Metastatic Liver Carcinoma in the Lung (tissue), 2 donors: ENCODE data around the genes PRRC2A, HSPA1A, SLC44A4 and EHMT2.

- PRO-cap, 2 experiments = no peak in any of the 2 experiments
These were observed 2.8 kb downstream of the DDX39B start for GRCh38 chr6:31539071-31539349.

DNA sequence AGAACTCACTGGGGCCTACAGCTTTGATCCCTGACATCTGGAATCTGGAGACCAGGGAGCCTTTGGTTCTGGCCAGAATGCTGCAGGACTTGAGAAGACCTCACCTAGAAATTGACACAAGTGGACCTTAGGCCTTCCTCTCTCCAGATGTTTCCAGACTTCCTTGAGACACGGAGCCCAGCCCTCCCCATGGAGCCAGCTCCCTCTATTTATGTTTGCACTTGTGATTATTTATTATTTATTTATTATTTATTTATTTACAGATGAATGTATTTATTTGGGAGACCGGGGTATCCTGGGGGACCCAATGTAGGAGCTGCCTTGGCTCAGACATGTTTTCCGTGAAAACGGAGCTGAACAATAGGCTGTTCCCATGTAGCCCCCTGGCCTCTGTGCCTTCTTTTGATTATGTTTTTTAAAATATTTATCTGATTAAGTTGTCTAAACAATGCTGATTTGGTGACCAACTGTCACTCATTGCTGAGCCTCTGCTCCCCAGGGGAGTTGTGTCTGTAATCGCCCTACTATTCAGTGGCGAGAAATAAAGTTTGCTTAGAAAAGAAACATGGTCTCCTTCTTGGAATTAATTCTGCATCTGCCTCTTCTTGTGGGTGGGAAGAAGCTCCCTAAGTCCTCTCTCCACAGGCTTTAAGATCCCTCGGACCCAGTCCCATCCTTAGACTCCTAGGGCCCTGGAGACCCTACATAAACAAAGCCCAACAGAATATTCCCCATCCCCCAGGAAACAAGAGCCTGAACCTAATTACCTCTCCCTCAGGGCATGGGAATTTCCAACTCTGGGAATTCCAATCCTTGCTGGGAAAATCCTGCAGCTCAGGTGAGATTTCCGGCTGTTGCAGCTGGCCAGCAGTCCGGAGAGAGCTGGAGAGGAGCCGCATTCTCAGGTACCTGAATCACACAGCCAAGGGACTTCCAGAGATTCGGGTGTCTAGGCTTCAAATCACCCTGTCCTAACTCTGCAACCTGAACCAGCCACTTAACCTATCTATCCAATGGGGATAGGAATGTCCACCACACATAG lies 2.7 kb downstream of the TNF start:
- PRO-cap, 2 experiments = peak in 1 of 2 experiments; most common plus-strand start position 870 of the sequence (in 1)

DNA sequence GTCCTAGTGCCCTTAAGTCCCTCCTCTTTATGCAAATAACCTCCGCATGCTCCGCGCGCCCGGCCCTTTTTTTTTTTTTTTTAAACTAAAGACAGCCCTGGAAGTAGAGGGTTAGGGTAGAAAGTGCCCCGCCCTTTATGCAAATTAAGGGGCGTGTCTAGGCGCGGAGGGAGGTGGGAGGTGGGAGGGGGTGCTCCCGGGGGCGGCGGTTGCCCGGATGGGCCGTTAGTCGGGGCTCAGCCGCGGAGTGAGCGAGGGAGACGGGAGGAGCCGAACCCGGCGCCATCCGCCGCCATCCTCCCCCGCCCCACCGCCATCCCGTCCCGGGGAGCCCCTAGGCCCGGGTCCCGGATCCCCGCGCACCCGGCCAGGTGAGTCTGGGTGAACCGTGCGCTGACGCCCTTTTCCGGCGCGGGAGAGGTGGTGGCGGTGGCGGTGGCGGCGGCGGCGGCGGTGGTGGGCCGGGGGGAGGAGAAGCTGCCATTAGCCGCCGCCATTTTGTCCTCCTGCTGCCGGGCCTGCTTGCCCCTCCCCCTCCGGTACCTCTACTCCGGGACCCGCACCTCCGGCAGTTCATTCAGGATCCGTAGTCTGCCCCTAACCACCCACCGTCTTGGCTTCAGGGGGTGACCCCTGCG lies at the start of gene PRRC2A:
Gene PRRC2A (plus strand): TSS at position 228 of the 638 bp plus-strand sequence.
- PRO-cap, 2 experiments = peak in 2 of 2 experiments; most common plus-strand start position 239 of the sequence (in 2); most common minus-strand start position 511 of the sequence (in 2)

DNA sequence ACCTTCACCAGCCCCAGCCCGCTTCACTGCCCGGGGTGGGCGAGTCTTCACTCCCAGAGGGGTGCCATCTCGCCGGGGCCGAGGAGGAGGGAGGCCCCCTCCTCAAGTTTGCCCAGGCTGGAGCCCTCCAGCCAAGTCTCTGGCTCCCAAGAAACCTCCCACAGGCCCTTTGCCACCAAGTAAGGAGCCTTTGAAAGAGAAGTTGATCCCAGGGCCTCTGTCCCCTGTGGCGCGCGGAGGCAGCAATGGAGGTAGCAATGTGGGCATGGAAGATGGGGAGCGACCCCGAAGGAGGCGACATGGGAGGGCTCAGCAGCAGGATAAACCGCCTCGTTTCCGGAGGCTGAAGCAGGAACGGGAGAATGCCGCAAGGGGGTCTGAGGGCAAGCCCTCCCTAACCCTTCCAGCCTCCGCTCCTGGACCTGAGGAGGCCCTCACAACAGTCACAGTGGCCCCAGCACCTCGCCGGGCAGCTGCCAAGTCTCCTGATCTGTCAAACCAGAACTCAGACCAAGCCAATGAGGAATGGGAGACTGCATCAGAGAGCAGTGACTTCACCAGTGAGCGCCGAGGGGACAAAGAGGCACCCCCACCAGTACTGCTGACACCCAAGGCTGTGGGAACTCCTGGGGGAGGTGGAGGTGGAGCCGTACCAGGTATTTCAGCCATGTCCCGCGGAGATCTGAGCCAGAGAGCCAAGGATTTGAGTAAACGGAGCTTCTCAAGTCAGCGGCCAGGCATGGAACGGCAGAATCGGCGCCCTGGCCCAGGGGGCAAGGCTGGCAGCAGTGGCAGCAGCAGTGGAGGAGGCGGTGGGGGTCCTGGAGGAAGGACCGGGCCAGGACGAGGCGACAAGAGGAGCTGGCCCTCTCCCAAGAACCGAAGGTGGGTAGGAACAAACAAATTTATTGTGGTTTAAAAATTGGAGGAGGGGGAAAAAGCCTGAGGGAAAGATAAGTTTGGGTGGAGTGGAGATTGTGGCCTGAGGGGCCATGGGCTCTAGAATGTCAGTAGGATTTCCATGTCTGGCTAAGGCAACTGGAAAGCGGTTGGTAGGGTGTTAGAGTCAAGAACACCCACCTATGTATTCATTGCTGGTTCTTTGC lies 11.9 kb downstream of the PRRC2A start:
- PRO-cap, 2 experiments = no peak in any of the 2 experiments

- PRO-cap, 2 experiments = no peak in any of the 2 experiments
These were observed 12.7 kb downstream of the PRRC2A start for GRCh38 chr6:31633214-31633572.

DNA sequence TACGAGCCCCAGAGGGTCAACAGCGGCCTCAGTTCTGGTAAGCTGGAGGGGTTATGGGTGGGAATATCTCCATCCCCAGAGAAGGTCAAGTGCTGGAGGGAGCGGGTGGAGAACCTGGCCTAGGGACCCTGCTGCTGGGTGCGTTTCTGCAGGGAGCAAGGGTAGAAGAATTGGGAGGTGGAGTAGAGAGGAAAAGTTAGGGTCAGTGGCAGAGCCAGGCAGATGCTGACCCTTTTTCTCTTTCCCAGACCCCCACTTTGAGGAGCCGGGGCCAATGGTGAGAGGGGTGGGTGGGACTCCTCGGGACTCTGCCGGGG lies 13.1 kb downstream of the PRRC2A start:
- PRO-cap, 2 experiments = no peak in any of the 2 experiments

DNA sequence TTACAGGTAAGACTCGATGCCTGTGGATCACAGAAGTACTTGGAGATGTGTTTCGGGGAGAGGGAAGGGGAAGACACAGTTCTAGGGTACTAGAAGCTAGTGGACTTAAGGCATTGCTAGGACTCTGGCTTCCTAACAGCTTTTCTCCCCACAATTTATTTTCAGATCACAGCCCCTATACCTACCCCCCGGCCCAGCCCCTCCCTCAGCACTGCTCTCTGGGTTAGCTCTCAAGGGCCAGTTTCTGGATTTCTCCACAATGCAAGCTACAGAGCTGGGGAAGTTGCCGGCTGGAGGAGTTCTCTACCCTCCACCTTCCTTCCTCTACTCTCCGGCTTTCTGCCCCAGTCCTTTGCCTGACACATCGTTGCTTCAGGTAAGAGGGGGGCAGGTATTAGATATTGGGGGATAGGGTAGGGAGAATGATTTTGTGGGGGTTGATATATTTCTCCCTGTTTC lies 15.6 kb downstream of the PRRC2A start:
- PRO-cap, 2 experiments = no peak in any of the 2 experiments

- PRO-cap, 2 experiments = no peak in any of the 2 experiments
These were observed 850 bp upstream of the BAG6 start for GRCh38 chr6:31653240-31653782.

DNA sequence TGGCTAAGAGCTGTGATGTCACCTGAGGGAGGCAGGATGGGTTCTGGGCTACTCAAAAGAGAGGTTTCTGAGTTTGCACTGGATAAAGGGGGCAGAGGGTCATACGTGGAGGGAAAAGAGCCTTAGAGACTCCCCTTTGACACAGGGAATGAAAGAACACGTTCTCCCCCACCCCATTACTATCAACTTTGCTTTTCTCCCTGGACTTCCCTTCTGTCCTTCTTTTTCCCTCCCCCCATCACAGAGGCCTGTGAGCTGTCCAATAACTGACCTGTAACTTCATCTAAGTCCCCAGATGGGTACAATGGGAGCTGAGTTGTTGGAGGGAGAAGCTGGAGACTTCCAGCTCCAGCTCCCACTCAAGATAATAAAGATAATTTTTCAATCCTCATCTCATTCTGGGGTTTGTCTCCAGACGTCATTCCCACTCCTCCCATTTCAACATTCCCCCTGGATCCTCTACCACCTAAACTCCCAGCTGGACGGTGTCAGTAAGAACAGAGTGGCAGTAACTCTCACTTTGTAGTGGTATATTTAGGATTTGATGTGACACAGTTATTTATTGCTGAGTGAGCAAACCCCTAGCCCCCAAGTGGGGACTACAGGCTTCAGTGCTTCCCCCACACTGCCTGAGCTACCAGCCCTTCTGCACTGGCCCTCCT lies 2.3 kb downstream of the APOM start:
- PRO-cap, 2 experiments = no peak in any of the 2 experiments

DNA sequence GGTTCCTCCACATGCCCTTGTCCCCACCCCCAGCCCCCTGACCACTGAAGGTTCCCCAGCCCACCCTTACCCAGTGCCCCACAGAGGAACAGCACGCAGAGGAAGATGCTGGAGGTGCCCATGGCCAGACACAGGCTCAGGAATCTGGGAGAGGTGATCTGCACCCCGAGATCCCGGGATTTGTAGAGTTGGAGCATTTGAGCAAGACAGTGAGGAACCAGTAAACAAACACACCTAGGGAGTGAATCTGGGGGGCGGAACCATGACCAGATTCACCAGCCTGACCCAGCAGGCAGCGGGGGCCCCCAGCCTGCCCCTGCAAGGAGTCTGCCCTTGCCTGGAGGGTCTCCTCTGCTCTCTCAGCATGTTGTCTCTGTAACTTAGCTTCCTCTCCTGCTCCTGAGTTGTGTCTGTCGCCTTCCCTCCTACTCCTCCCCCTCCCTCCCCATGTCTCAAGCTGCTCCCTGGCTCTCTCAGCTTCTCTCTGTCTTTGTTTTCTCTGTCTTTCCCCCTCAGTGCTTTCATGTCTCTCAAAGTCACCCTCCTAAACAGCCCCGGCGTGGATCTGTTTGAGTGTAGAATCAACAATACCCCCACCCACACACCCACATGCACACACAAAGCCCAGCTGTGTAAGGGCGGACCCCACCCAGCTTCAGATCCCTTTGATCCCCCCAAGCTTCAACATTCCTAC lies 1.3 kb upstream of the LY6G6D start:
- PRO-cap, 2 experiments = no peak in any of the 2 experiments

GRCh38 chr6:31726469-31727117 lies 2.5 kb downstream of the DDAH2 start:
- PRO-cap, 2 experiments = no peak in any of the 2 experiments

DNA sequence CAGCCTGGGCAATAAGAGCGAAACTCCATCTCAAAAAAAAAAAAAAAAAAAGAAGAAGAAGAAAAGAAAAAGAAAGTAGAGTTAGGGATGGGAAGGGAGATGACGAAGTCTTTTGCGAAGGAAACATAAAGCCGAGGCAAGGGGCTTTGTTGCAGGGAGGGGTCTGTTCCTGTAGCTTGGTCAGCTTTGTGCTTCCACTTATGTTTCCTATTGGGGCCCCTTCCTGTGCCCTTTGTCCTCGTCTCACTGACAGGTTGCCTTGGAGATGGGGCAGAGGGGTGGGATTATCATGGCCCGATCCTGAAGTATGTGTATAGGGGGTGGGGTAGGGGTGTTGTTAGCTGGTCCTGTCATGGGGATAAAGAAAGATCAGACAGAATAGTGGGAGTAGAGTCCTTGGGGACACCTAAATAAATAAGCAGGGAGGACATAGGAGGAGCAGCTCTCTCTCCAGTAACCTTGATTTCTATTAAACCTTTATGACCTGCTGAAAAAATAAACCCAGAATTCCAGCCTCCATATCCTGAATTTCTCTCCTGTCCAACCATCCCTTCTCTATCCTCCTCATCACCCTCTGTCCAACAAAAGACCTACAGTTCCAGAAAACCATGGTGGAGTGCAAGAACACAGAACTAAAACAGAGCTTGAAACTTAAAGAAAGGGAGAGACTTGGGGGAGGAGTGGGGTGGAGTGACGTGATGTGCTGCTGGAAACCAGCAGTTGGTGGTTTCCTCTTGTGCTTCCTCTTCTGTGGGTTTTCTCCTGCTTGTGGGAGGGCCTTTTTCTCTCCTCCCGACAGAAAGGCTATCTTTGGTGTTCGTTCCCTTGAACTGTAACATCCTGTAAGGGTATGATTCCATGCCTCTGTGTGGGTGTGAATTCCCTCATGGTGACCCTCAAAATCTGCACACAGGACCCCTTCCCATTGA lies 1.3 kb upstream of the CLIC1 start:
- PRO-cap, 2 experiments = peak in 2 of 2 experiments; most common plus-strand start position 747 of the sequence (in 2); most common minus-strand start position 639 of the sequence (in 2)

DNA sequence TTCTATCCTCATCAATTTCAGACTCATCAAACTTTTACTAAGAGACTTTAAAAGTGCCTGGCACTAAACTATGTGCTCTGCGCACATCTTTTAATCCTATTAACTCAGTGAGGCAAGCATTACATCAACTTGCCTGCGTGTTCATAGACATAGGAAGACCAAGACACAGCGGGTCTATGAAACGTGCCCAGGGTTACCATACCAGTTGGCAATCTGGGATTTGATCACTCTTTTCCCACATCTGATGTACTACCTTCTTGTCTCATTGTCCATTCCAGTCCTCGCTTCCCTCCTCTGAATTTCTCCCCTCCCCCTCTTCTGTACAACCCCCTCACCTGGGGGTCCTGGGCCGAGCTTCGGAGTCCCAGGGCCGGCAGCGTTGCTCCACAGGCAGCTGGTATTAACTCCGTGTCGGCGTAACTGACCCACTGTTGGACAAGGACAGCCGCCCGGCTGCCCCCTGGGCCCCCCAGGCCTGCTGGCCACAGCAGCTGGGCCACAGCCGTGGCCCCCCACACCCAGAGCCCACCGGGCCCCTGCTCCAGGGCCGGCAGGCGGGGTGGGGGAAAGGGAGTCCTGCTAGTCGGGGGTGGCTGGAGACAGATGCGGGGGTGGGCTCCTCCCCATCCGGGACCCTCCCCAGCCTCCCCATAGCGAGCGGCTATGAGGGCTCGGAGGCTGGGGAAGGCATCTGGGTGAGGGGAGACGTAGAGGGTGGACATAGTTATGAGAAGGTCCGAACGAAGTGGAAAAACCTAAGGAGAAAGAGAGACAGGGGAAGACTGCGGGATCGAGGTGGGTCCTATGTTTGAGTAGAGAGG lies 846 bp downstream of the VARS1 start:
- PRO-cap, 2 experiments = peak in 2 of 2 experiments; most common plus-strand start position 690 of the sequence (in 2); most common minus-strand start position 416 of the sequence (in 1)

DNA sequence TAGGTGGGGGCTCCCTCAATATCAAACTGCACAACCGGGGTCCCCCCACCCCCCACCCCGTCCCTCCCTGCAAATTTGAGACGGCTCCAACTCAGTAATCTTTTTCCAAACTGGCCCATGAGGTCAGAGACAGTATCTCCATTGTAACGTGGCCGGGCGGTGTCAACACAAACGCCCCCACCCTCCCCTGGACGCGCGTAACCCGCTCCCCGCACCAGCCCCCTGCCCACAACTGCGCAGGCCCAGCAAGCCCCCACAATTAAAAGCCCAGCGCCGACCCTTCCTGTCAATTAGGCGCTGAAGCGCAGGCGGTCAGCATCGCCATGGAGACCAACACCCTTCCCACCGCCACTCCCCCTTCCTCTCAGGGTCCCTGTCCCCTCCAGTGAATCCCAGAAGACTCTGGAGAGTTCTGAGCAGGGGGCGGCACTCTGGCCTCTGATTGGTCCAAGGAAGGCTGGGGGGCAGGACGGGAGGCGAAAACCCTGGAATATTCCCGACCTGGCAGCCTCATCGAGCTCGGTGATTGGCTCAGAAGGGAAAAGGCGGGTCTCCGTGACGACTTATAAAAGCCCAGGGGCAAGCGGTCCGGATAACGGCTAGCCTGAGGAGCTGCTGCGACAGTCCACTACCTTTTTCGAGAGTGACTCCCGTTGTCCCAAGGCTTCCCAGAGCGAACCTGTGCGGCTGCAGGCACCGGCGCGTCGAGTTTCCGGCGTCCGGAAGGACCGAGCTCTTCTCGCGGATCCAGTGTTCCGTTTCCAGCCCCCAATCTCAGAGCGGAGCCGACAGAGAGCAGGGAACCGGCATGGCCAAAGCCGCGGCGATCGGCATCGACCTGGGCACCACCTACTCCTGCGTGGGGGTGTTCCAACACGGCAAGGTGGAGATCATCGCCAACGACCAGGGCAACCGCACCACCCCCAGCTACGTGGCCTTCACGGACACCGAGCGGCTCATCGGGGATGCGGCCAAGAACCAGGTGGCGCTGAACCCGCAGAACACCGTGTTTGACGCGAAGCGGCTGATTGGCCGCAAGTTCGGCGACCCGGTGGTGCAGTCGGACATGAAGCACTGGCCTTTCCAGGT lies at the start of gene HSPA1A:
Gene HSPA1A (plus strand): TSS at position 595 of the 1,089 bp plus-strand sequence.
- PRO-cap, 2 experiments = peak in 2 of 2 experiments; most common plus-strand start position 595 of the sequence (in 2); most common minus-strand start position 404 of the sequence (in 2)

DNA sequence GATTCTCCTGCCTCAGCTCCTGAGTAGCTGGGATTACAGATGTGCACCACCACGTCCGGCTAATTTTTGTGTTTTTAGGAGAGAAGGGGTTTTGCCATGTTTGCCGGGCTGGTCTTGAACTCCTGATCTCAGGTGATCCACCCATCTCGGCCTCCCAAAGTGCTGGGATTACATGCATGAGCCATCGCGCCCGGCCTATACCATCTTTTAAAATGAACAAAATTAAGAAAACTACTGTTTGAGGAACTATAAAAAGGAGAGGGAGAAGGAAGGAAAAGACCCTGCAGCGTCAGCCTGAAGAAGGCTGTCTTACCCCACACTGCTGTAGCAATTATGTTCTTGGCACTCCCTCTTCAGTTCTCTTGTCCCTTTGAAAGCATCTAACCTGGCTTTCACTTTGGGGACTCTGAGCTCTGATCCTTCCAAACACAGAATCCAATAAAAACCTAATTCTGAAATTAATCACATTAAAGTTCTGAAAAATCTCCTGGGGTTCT lies 3.8 kb upstream of the HSPA1B start:
- PRO-cap, 2 experiments = no peak in any of the 2 experiments

DNA sequence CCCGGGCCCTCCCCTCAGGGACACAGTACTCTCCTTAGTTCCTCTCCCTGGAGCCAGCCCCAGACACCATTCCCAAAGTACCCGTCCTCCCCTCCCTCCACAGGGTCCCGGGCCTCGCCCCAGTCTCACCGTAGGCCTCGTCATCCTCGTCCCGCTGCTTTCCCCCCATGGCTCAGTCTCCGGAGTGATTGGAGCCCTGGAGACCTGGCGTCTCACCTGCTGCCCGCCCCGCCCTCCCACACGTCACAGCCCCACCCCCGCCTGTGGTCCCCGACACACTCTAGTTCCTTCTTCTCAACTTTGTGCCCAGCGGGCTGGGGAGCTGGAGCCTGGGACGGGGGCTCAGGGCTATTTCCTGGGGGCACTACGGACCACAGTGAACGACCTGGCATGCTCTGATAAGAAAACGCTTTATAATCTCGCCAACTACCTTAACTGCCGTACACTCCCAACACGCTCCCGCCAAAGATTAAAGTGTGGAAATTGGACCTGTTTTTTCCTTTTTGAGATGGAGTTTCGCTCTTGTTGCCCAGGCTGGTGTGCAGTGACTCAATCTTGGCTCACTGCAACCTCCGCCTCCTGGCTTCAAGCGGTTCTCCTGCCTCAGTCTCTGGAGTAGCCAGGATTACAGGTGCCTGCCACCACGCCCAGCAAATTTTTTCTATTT lies at the start of gene SLC44A4:
Gene SLC44A4 (minus strand): TSS at position 186 of the 667 bp plus-strand sequence.
- PRO-cap, 2 experiments = peak in 2 of 2 experiments; most common plus-strand start position 303 of the sequence (in 1); most common minus-strand start position 186 of the sequence (in 2)

- PRO-cap, 2 experiments = peak in 2 of 2 experiments; most common plus-strand start chr6:31897787 (in 2); most common minus-strand start chr6:31897687 (in 2)
These were observed at the start of gene EHMT2 for GRCh38 chr6:31897477-31897909. Gene EHMT2 (minus strand): TSS chr6:31897698.

GRCh38 chr6:31900796-31901190 lies 1.1 kb downstream of the ZBTB12 start:
- PRO-cap, 2 experiments = no peak in any of the 2 experiments

DNA sequence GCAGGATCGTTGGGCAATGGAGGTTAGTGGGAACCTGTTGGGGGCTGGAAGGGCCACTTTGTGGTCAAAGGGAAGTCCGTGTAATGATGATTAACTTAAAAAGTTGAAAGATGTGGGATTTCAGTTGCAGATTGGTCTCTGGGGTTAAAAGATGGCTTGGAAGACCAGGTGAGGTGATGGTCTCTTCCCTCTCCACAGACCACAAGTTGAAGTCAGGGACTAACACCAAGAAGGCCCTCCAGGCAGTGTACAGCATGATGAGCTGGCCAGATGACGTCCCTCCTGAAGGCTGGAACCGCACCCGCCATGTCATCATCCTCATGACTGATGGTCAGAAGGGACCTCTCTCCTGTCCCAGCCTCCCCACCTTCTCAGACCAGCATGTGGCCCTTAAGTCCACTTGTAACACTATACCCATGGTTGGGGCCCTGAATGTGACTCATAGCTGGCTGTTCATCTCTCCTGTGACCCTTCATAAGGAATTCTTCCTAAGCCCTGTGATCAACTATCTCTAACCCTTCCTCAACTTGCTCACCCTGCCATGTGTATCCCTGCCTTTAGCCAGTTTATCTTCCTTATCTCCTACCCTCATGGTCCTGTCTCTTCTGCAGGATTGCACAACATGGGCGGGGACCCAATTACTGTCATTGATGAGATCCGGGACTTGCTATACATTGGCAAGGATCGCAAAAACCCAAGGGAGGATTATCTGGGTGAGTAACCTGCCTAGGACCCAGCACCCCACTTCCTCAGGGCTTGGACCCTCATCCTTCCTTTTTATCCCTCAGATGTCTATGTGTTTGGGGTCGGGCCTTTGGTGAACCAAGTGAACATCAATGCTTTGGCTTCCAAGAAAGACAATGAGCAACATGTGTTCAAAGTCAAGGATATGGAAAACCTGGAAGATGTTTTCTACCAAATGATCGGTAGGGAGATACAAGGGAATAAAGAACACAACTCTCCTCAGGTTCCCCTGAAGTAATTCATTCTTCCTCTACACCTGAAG lies 3.0 kb downstream of the CFB start:
- PRO-cap, 2 experiments = no peak in any of the 2 experiments

DNA sequence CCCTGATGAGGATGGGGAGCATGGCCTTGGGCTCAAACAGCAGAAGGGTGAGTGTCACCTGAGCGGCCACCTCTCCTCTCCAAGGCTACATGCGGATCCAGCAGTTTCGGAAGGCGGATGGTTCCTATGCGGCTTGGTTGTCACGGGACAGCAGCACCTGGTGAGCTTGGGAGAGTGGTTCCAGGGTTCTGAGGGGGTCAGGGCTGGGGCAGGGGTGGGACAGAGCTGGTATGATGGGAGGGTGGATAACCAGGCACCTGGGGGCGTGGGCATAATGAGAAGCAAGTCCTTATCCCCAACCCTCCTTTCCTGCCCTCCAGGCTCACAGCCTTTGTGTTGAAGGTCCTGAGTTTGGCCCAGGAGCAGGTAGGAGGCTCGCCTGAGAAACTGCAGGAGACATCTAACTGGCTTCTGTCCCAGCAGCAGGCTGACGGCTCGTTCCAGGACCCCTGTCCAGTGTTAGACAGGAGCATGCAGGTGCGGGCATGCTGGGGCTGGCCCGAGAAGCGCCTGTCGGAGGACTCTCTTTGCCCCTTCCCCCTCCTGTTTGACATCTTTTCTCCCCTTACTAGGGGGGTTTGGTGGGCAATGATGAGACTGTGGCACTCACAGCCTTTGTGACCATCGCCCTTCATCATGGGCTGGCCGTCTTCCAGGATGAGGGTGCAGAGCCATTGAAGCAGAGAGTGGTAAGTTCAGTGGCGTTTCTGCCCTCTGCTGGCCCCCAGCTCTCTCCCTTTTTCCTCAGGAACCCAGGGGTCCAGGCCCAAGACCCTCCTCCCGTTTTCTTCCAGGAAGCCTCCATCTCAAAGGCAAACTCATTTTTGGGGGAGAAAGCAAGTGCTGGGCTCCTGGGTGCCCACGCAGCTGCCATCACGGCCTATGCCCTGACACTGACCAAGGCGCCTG lies 14.0 kb downstream of the C4A start:
- PRO-cap, 2 experiments = no peak in any of the 2 experiments